Placental epithelial cell (primary cell): Measurements from ENCODE around the genes ALPP, SNORC, NGEF and NEU2.

DNA sequence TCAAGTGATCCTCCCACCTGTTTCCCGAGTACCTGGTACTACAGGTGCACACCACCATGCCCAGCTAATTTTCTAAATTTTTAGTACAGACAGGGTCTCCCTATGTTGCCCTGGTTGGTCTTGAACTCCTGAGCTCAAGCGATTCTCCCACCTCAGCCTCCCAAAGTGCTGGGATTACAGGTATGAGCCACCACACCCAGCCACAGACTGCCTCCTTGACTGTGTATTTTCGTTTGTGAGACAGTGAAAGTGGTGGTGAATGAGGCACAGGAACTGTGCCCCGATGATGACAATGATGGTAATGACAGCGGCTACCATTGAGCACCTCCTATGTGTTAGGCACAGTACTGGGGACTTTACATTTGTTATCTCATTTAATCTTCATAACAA lies 77.8 kb upstream of the ALPP start:
- CAGE, long polyA plus RNA: no peak

DNA sequence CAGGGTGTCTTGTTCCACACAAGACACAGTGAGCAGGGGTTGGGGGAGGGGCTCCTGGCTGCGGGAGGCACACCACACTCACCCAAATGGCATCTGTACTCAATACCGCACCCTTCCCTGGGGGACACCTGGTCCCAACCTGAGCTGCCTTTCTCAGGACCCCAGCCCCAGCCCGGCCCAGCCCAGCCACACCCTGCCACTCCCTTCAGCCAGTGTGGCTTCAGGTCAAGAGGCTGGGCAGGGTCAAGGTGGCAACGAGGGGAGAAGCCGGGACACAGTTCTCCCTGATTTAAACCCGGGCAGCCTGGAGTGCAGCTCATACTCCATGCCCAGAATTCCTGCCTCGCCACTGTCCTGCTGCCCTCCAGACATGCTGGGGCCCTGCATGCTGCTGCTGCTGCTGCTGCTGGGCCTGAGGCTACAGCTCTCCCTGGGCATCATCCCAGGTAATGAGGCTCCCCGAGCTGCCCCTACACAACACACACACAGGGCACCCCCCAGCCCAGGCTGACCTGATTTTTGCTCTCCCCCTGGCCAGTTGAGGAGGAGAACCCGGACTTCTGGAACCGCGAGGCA lies at the start of gene ALPP:
TSS of gene ALPP (plus strand) at position 319 of the 576 bp plus-strand sequence.
- CAGE, long polyA plus RNA: no peak

DNA sequence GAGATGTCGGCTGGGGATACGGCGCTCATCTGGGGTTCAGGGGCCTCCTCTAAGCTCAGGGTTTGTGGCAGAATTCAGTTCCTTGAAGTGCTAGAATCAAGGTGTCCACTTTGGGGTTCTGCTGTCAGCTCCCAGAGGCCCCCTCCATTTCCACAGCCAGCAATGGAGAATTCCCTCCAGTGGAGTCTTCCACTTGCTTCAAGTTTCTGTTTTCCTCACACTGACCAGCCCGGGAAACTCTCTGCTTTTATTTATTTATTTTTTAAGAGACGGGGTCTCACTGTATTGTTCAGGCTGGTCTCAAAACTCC lies 7.4 kb upstream of the ECEL1 start:
- CAGE, long polyA plus RNA: no peak

DNA sequence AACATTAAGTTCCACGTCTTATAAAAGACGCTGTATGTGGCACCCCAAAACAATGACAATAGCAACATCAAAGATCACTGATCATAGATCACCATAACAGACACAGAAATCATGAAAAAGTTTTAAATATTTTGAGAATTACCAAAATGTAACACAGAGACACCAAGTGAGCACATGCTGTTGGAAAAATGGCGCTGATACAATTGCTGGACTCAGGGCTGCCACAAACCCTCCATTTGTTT lies 437 bp downstream of the TIGD1 start:
- CAGE, long polyA plus RNA: no peak

DNA sequence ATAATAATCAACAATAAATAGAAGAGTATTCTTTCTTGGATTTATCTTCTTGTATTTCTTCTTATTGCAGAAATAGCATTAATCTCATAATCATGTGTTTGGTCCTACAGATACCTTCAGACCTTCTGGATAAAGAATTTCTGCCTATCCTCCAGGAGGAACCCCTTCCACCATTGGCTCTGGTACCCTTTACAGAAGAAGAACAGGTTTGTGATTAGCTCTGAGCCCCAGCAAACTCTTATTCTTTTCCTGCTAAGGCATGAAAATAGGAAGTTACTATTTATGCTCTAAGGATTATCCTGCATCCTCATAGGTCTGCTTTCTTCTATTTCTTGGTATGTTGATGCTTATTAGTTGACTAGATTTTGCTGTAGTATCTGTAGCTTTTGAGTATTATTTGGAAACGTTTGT lies 27.5 kb downstream of the KCNJ13 start:
- CAGE, long polyA plus RNA: no peak

DNA sequence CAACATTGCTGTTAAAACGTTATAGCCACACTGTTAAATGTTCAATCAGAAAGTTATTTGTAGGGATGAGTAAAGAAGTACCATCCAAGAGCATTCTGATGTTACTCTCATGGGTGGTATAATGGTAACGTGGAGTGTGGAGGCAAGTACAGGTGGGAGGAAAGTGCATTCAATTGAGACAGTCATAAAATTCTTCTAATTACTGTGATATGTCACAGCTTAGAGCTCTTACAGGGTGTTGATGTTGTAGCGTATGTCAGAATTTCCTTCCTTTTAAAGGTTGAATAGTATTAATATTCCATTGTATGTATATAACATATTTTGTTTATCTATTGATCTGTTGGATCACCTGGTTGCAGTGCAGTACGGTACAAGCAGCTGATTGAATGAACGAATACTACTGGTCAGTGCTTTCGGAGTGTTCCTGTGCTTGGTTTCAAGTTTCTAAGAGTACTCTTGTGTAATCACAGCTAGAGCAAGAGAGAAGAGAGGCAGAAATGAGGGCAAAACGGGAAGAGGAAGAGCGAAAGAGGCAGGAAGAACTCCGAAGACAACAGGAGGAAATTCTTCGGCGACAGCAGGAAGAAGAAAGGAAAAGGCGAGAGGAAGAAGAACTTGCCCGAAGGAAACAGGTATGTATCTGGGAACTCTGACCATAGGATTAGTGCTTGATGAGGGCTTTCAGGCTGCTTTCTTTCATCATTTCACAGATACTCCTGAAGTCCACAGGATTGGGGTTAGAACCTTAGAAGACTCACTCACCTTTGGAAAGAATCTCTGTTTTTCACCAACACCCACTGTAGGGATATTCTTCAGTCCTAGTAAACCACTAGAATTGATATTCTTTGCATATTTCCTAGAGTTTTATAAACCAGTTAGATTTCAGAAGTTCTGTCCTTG lies 40.3 kb upstream of the KCNJ13 start:
- CAGE, long polyA plus RNA: no peak

GRCh38 chr2:232869980-232870560 lies at the start of gene SNORC:
Gene SNORC, plus strand, starts transcription at chr2:232870264.
- CAGE, long polyA plus RNA: no peak

GRCh38 chr2:232876290-232877045 lies 6.4 kb downstream of the SNORC start:
- CAGE, long polyA plus RNA: no peak

GRCh38 chr2:232899070-232899581 lies 29.1 kb downstream of the SNORC start:
- CAGE, long polyA plus RNA: no peak

DNA sequence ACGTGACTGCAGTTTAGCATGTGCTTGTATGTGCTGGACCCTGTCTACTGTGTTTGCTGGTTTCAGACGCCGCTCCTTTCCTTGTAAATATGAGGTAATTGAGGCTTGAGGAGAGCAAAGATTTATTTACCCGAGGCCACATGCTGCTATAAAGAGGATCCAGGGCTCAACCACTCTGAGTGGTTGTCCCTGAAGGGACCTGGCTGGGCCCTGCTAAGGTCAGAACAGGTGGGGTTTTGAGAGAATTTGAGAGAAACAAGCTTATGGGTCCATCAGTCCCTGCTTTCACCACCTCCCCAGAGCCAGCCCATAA lies 57.1 kb downstream of the NGEF start:
- CAGE, long polyA plus RNA: no peak

- CAGE, long polyA plus RNA: no peak
These were observed 33.4 kb downstream of the NGEF start for GRCh38 chr2:232979554-232980064.

GRCh38 chr2:232980065-232980705 lies 32.9 kb downstream of the NGEF start:
- CAGE, long polyA plus RNA: no peak

DNA sequence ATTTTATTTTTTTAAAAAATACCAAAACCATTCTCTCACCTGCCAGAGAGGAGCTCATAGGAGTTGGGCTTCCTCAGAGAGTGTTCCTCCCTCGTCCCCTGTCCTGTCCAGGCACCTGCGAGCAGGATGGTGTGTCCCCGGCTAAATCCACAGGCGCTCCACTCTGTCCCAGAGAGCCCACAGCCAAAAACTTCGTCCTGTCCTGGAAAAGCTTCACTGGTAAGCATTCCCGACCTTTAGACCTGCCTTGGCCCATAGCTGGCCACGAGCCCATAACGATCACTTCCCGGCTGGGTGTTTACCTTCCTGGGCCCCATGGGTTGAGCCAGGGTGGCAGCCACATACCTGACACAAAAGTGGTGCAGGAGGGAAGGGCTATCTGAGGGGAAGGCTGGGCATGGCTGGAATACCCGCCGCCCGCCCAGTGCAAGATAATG lies at the start of gene NGEF:
TSS of gene NGEF (minus strand) at position 228 of the 437 bp plus-strand sequence.
- CAGE, long polyA plus RNA: no peak

DNA sequence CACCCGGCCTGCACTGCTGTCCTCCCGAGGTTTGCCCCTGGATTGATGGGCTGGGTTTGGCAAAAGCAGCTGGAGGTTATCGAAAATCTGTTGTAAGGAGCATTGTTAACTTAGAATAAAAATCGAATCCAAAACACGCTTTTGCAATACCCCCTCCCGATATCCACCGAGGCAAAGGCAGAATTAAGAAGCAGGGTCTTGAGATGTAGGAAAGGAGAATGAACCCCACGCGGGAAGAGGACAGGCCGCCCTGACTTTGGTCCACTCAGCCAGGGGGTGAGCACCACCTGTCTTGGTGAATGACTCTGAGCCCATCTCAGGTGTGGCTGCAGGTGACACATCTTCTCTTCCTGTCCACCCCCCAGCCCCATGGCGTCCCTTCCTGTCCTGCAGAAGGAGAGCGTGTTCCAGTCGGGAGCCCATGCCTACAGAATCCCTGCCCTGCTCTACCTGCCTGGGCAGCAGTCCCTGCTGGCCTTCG lies at the start of gene NEU2:
TSS of gene NEU2 (plus strand) at position 370 of the 481 bp plus-strand sequence.
- CAGE, long polyA plus RNA: no peak

- CAGE, long polyA plus RNA: no peak
These were observed 54.3 kb downstream of the INPP5D start for GRCh38 chr2:233114367-233114866.

DNA sequence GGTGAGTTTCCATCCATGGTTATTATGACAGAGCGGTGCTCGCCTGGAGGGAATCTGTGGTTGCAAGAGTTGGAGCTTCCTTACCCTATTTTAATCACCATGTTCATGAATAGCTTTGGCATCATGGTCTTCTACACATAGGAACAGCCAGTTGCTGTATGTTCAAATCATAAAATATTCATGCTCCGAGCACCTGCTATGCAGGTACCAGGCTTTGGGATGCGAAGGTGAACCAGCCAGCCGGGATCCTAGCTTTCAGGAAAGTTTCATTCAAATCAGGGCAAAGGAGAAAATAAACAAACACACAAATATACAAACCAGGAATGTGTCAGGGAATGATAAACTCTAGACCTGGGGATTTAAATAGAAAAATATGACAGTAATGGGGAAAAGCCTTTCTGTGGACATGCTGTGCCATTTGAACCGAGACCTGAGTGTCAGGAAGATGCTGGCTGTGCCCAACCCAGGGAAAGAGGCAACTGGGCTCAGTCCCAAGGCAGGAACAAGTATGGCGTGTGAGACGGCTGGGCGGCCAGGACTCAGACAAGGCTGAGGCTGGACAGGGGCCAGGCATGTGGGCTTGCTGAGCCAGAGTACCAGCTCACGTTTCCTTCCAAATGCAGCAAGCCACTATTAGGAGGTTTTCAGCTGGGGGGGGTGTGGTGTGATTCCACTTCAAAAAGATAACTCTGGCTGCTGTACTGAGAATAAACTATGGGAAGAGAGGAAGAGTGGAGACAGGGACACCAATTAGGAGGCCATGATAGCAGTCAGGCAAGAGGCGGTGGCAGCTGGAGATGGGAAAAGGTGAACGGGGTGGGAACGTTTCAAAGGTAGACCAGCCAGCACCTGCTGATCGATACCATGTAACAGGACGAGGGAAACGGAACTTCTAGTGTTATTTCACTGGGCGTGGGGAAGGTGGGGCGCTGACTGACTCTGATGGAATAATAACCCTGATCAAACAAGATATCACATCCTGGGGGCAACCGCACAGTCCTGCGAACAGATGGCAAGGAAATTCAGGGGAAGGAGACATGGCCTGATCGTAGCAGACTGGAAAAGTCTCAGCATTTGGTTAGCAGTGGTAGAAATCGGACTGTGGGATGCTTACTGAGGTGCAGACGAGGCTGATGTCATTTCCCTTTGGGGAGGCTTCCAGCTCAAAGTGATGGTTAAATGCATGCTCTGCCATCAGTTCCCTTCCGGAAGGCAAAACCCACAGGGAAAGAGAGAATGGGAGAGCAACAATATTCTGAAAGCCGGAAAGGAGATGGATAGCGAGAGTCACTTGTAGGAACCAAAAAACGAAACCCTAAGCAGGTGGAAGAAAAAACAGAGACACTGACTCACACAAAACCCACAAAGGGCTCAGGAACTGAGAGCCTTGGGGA lies 92.6 kb downstream of the INPP5D start:
- CAGE, long polyA plus RNA: no peak

- CAGE, long polyA plus RNA: no peak
These were observed 4.9 kb downstream of the DGKD start for GRCh38 chr2:233359027-233359808.

- CAGE, long polyA plus RNA: no peak
These were observed 42.7 kb downstream of the DGKD start for GRCh38 chr2:233396931-233397469.

DNA sequence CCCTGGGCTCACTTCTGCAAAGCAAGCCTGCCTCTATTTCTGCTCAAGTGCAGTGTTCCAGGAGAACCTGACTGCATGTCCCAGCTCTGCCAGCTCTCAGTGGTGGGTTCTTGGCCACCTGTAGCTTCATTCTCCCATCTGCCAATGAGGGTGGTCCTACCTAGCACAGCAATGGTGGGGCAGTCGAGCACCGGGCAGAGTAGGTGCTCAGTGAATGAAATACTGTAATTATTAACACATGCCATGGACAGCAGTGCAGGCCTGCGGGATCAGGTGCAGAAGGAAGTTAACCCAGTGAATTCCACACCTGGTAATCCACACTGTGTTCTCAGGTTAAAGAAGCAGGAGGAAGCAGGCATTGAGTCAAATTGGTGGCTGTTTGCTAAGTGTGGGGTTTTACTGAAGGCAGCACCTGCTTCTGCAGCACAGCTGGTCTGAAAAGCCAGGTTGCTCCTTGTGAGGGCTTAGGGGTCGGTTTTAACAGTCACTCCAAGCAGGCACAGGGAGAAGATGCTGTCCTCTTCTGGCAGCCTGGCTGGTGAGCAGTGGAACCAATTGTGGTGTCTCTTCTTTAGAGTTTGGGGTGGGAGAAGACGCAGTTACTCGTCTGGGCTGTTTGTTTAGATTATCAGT lies 54.3 kb downstream of the DGKD start:
- CAGE, long polyA plus RNA: no peak

GRCh38 chr2:233440719-233441333 lies 86.5 kb downstream of the DGKD start:
- CAGE, long polyA plus RNA: no peak